Cardiac fibroblast (primary cell): ENCODE results near the genes RTN1 and PPM1A.

DNA sequence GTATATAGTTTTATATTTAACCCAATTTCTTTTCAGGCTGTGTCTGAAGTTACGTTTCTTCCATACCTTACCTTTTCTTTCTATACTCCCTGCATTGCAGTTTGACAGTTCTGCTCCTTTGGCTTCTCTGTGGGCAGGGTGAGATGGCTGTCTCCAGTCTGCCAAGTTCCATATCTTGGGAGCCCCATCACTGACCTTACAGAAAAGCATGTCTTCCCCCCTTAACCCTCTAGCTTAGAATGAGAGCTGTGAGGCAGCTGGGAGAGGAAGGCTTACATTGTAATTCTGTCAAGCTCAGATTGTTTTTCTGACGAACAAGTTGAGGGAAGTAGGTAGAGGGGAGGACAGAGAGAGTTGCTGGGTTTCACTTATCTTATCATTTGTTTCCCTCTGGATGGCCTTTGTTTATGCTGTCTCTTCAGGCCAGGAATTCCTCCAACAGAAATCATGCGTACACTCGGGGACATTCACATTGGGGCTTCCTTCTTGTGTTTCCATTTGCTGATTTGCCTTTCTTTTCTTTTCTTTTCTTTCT, 9.3 kb downstream of the DAAM1 start:
- RRBS: no CpG with 5 or more reads among the region's 4 CpGs

DNA sequence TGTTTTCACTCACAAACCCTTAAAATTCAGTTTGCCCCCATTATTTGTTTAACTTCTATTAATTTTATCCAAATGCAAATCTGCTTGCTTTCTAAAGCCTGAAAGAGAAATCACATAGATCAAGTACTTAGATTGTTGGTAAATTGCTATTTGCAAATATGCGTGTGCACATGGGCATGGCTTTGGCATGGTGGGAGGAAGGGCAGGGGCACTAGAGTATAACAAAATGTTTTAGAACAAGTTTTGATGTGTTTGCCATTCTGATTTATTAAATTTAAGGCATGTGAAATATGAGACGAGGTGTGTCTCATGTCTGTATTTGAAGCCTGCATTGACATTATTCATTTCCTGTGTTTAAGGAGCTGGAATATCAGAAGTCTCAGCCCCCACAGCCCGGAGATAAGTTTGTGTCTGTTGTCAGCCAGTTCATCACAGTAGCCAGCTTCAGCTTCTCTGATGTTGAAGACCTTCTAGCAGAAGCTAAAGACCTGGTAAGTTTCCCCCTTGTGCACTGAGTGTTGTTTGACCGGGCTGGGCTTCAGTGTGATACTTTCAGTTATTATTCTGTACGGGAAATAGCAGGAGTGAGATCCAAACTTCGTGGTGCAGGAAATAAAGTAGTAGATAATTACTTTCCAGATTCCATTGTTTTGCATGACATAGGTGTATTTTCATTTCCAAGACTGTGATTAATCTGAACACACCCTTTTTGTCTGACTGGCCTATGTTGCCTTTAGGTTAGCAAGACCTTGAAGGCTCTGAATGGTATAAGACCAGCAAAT, 101.7 kb downstream of the GPR135 start:
- RRBS: no CpG with 5 or more reads among the region's 6 CpGs

- RRBS: 1% methylated on average over 21 of the region's 95 CpGs
Measured at GRCh38 chr14:59870208-59871297, at the start of gene RTN1. Gene RTN1 (minus strand): TSS chr14:59870776.

DNA sequence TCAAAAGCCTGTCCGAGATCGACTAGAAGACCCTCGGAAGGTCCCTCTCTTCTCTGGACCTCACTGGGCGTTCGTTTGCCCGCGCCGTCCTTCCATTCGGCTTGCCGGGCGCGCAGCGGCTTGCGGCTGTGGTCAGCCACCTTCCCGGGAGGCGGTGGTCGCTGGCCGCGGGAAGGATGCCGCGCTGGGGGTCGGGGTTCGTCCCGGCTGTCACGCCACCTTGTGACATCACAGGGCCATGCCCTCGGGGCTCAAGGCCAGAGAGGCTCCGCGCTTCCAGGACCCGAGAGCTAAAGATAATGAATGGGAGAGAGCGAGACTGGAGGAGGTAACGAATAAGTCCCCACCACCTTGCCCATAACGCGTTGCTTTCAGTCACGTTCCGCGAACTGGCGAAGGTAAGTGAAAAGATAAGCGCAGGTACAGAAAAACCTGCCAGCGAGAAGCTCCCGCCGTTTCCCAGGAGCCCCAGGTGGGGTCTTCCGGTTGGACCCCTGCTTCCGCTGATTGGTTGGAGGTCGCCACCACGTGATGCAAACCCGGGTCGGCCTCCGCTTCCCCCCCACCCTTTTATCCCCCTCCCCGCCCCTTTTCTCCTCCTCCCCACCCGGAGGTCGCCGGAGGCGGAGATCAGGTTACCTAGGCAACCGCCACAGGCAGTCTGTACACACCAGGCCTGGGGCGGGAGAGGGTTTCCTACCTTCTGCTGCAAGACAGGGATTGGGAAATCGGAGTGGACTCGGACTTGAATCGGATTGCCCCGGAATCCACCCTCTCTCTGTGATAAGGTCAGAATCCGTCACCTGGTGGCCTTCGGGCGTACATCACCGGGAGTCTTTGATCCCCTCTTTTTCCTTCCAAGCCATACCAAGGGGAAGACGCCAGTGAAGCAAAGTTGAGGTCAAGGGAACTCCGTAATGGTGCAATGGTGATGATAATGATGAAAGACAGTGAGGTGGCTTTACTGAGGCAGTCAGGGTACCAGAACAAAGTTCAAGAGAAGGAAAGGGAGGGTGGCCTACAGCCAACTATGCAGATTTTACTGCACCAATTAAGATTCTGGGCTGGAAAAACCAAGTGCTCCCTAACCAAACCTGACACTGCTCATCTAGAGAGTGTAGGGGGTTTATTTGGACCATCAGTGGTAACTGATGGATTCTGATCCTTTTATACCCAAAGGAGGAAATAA, 49.3 kb upstream of the RTN1 start:
- RRBS: 5% methylated on average over 29 of the region's 65 CpGs

- RRBS: no CpG with 5 or more reads among the region's 5 CpGs
Measured at GRCh38 chr14:60094329-60094855, 2.7 kb downstream of the PCNX4 start.

- RRBS: 1% methylated on average over 52 of the region's 135 CpGs
Measured at GRCh38 chr14:60249195-60250374, at the start of gene PPM1A. Gene PPM1A (plus strand): TSS chr14:60249221.

GRCh38 chr14:60516042-60516449, 7.1 kb downstream of the SIX6 start:
- RRBS: no CpG with 5 or more reads among the region's 15 CpGs

- RRBS: 1% methylated on average over 48 of the region's 103 CpGs
Measured at GRCh38 chr14:60656660-60657772, 7.7 kb upstream of the SIX1 start.

DNA sequence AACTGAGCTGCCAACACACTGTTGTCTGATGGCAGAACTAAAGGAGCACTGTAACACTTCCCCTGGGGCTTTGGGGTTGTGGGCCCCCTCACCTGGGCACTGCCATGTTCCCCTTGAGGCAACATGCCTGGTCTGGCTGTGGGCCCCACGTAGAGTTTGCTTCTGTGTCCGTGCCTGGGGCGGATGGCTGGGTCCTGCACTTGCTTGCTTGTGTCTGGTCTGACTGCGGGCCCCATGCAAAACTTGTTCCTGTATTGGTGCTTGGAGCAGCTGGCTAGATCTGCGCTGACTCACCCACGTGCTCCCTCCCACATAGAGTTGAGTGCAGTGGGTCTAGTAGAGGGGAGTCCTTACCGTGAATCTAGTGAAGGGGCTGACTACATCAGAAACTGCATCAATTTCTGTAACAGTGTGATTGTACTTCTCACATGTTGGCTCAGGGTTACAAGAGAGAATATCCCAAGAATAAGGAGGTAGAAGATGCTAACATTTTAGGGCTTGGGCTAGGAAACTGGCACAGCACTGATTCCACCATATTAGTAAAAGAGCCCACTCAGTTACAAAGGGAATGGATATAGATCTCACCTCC, 78.6 kb downstream of the MNAT1 start:
- RRBS: no CpG with 5 or more reads among the region's 7 CpGs

DNA sequence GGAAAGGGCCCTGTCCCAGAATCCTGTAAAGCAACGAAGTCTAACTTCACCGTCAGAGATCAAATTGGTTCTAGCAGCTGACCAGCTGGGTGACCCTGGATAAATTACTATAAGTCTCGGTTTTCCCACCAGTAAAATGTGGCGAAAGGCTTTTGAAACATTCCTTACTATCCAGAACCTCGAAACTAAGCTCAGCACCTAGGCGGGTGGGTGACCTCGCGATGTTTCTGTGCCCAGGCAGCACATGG, 309 bp downstream of the TRMT5 start:
- RRBS: no CpG with 5 or more reads among the region's 8 CpGs

GRCh38 chr14:61130359-61131471, 149.7 kb downstream of the SLC38A6 start:
- RRBS: no CpG with 5 or more reads among the region's 10 CpGs

GRCh38 chr14:61335936-61336558, 14.7 kb downstream of the PRKCH start:
- RRBS: no CpG with 5 or more reads among the region's 2 CpGs

- RRBS: no CpG with 5 or more reads among the region's 5 CpGs
Measured at GRCh38 chr14:61360791-61361311, 39.5 kb downstream of the PRKCH start.

DNA sequence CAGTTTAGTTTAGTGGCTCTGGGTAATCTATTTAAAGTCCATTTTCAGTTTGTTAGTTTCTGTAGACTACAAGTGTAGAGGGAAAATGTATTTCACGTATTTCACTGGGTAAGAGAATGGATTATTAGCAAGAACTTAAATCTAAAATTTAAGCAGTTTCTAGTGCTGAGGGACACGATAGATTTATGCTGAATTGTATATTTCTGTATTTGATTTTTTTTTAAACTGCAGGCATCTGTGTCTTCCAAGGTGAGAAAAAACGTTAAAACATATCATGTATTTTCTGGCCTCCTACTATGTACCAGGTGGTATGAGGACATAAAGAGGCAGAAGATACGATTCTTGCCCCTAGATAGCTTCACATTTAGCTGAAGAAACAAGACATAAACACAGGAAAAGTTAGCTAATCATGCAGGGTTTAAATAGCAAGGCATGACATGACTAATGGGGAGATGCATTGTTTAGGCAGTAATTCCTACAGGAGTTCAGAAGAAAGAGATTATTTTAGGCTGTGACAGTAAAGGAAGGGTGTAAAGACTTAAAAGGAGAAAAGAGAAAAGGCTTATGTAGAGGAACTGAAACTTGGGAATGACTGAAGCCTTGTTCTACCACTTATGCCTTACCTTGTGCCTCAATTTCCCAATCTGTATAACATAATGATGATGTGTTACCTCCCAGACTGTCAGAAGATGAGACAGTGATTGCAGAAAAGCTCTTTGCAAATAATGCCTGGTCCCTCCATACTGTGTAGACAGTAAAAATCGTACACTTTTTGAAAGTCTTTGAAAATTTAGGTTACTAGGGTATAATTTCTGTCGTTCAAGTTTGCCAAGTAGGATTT, 44.3 kb downstream of the PRKCH start:
- RRBS: no CpG with 5 or more reads among the region's 6 CpGs

DNA sequence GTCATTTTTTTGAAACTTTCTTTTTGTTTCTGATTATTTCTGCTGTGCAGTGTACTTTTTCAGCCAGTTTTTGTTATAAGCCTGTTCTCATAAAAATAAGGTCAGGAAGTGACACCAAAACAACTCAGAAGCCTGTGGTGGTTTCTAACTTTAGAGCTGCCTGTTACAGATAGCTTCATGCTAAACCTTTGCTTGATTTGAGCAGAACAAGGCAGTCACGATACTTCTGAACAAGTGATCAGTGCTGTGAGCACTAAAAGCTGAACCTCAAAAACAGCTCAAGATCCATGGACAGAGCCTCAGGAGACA, 82.0 kb downstream of the PRKCH start:
- RRBS: no CpG with 5 or more reads among the region's 1 CpG

DNA sequence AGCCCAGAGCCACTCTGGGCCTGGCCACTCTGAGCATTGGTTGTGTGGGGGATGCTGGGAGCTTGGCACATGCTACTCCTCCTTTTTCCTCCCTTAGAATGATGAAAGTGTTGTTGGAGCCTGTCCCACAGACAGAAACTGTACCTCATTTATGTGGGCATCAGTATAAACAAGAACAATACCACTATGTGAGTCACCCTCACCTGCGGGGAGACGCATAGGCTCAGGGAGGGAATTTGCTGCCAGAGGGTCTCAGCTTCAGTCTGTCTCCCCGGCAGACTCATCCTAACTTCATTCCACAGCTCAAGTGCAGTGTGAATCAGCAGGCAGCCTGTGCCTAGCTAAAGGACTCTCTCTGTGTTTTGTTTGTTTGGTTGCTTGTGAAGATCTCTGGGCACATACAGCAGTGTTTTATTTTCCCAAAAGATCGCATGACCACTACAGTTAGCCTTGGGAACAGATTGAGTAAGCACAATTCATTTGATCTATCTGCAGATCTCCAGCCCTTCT, 98.9 kb downstream of the PRKCH start:
- RRBS: no CpG with 5 or more reads among the region's 4 CpGs

- RRBS: no CpG with 5 or more reads among the region's 4 CpGs
Measured at GRCh38 chr14:61435843-61436266, 114.5 kb downstream of the PRKCH start.

- RRBS: no CpG with 5 or more reads among the region's 7 CpGs
Measured at GRCh38 chr14:61438517-61439388, 117.4 kb downstream of the PRKCH start.

DNA sequence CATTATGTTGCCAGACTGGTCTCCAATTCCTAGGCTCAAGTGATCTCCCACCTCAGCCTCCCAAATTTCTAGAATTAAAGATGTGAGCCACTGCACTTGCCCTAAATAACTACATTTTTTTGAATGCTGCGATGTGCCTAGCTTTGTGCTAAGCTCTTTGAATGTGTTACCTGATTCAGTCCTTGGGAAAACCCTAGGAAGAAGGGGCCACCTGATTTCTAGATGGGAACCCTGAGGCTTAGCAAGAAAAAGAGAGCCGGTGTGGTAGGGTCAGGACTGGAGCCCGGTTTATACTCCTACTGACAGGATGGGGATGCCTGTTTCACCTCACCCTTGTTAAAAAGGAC, 119.7 kb downstream of the PRKCH start:
- RRBS: no CpG with 5 or more reads among the region's 3 CpGs

DNA sequence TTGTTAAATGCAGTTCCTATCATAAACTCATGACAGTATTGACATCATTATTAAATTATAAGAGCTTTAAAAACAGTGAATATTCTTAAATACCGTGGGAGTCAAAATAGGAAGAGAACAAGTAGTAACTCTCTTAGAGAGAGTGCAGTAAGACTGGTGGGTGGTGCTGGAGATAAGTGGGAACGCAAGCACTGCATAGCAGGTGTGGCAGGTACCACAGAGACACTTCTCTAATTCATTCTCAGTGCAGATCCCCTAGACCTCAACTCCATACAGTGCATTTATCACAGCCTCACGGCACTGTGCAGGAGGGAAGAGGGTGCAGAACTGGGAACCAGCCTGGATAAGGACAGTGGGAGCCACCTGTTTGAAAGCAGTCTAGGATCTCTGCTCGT, 165.6 kb downstream of the PRKCH start:
- RRBS: no CpG with 5 or more reads among the region's 4 CpGs